ENCODE results near the genes MUC20 and SLC51A.

GRCh38 chr3:195644708-195645743, 61.3 kb upstream of the APOD start:
- PRO-cap: no peak

GRCh38 chr3:195720746-195721249, at the start of gene MUC20:
TSS of gene MUC20 (plus strand) at chr3:195720978.
- PRO-cap: no peak

DNA sequence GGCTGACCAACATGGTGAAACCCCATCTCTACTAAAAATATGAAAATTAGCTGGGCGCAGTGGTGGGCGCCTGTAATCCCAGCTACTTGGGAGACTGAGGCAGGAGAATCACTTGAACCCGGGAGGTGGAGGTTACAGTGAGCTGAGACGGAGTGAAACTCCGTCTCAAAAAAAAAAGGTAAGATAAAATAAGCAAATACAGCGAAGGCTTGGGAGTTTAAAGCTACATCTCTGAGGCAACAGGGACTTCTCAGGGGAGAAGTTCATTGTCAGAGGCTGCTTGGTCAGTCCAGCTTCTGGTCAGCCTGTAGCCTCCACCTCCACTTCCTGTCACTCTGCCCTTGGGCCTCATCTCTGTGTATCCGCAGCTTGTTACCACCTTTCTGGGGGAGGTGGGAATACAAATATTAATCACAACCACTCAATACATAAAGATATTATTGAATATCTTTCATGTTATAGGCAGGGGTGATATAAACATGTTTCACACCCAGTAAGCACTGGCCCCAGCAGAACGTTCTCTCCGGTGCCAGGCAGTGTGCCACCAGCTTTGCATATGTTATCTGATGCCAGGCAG, 6.5 kb downstream of the MUC20 start:
- PRO-cap: no peak

- PRO-cap: no peak
Observed at GRCh38 chr3:195848843-195849559, 37.3 kb upstream of the MUC4 start.

GRCh38 chr3:195909828-195910149, 1.4 kb upstream of the TNK2 start:
- PRO-cap: bidirectional peak, plus-strand start at chr3:195909922, minus-strand start at chr3:195909741

DNA sequence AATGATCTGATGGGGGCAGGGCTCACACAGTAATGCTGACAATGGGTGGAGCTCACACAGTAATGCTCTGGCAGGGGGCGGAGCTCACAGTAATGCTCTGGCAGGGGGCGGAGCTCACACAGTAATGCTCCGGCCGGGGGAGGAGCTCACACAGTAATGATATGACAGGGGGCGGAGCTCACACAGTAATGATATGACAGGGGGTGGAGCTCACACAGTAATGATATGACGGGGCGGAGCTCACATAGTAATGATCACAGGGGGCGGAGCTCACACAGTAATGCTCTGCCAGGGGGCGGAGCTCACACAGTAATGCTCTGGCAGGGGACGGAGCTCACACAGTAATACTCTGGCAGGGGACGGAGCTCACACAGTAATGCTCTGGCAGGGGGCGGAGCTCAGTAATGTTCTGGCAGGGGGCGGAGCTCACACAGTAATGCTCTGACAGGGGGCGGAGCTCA, 53.1 kb upstream of the TNK2 start:
- PRO-cap: no peak

GRCh38 chr3:196048810-196049946, 32.7 kb downstream of the TFRC start:
- PRO-cap: no peak

GRCh38 chr3:196063056-196063687, 18.7 kb downstream of the TFRC start:
- PRO-cap: no peak

GRCh38 chr3:196075012-196075450, 6.9 kb downstream of the TFRC start:
- PRO-cap: no peak

DNA sequence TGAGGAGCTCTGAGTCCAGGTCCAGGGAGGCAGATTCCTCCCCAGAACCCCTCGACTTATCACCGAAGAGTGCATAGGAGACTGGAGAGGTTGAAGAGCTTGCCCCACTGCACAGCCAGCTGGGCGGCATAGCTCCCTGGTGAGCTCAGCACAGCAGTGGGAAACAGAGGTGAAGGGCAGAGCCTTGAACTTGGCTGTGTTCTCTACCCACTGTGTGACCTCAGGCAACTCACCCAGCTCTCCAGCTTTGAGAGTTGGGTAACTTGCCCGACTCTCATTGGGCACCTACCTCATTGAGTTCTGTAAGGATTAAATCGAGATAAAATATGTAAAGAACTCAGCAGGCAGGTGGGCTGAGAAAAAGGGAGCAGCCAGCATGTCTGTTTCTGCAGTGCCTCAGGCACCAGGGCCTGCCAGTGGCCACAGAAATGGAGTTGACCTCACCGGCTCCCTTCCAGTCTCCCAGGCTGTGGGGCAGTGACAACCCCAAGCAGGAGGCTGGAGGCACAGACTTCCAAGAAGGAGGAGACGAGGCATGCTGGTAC, 54.1 kb upstream of the TFRC start:
- PRO-cap: no peak

DNA sequence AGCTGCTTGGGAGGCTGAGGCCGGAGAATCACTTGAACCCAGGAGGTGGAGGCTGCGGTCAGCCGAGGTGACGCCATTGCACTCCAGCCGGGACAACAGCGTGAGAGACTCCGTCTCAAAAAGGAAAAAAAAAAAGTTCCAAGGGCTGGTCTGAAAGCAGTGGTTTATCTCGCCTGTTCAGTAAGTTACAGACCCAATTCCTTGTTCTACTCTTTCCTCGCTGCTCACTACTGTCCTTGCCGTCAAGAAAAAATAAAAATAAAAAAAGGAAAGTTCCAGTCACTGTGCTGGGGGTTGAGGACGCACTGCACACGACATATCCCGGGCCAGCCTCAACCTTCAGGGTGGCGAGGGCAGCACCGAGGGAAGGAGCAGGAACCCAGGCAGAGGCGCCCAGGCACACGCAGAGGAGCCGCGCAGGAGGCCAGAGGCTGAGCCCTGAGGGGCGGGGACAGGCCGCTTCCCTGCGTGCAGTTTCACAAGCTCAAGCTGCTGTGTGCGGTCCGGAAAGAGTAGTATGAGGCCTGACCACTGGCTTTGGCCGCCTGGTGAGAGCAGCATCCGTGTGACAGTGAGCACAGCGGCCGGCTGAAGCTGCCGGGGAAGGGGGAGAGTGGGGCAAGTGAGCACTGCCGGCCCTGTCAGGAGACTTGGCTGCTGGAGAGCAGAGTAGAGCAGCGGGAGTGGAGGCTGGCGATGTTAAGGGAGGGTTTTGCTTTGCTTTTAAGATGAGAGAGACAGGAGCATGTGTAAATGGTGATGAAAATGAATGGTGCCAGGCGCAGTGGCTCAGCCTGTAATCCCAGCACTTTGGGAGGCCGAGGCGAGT, 8.8 kb downstream of the ZDHHC19 start:
- PRO-cap: no peak

DNA sequence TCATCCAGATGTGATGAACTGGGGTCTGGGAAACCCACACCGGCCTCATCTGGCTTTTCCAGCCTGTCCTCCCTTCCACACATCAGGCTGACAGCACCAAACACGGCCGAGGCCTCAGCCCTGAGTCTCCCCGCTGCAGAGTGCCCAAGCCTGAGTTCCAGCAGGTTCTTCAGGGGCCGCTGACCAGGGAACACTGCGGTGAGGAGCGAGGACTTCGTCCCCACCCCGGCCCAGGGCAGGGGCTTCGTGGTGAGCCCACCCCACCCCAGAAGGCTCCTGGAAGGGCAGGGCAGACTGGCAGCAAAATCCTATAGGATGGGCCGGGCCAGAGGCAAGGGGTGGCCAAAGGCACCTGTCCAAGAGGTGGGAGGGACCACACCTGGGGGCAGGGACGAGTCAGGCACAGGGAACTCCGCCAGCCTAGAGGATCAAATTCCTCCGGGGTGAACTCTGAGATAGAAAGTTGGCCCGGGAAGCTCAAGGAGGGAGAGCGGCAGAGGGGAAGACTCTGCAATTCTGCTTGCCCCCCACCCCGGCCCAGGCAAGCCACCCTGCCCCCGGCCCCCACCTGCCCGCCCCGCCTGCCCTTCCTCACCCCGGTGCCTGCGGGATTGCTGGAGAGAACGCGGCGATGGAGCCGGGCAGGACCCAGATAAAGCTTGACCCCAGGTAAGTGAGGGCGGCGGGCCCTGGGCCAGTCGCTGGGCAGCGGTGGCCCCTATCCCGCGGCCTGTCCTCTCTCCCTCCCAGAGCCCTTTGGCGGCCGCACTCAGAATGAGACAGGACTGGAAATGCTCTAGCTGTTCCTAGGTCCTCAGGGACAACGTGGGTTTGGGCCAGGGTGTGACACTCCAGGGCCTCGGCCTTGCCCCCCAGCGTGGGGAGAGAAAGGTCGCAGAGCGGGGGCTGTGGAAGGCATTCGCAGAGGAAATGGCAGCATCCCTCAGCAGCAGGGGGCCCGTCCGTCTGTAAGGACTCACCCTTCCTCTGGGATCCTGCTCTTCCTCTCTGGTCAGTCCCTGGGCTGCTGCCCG, at the start of gene SLC51A:
Gene SLC51A, plus strand, starts transcription at position 453 of the 1,034 bp plus-strand sequence.
- PRO-cap: no peak

DNA sequence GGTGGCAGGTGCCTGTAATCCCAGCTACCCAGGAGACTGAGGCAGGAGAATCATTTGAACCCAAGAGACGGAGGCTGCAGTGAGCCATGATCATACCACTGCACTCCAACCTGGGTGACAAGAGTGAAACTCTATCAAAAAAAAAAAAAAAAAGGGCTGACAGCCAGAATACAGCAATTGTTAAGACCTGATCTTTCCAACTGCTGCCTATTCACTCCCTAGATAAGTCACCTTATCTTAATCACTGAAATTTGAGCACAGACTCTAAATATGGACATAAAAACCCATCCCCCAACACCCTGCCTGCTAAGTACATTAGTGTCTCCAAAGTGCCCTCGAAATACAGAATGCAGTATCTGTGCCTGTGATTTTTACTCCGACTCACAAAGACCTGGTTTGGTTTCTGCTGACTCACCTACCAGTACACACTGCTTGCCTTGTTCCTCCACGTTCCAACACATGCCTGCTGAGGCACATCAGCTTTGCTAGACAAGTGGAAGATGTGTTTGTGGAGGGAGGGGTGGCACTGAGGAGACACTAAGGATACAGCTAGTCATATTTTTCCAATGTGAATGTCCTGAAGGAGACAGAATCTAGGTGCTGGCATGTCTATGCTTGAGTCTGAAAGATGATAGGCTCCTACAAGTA, 8.3 kb downstream of the PCYT1A start:
- PRO-cap: no peak

DNA sequence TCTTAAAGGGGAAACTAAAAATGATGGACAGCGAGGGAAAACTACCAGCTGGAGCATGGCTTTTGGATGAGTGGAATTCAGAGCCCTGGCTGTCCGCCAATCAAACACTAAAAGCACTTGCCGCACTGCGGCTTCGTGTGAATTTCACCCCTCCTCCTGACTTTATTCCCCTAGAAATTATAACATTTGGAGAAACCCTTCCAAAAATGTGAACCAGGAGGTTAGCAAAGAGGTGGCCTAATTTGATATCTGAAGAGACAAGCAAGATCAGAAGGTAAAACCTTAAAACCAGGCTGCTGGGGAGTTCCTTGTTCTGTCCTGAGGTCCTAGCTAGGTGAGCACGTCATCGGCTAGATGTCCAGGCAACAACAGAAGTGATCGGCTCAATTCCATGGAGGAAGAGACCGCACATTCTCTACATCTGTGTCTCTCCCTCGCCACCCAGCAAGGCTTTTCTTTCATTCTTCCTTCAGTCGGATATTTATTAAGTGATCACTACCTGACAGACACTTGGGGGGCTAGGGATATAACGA, 1.7 kb downstream of the TM4SF19 start:
- PRO-cap: no peak

GRCh38 chr3:196396942-196397654, 35.1 kb downstream of the UBXN7 start:
- PRO-cap: no peak

- PRO-cap: no peak
Observed at GRCh38 chr3:196563833-196564478, 4.4 kb downstream of the WDR53 start.

GRCh38 chr3:196598296-196598842, 29.9 kb downstream of the FBXO45 start:
- PRO-cap: no peak

GRCh38 chr3:196620026-196620752, 19.3 kb upstream of the NRROS start:
- PRO-cap: no peak

DNA sequence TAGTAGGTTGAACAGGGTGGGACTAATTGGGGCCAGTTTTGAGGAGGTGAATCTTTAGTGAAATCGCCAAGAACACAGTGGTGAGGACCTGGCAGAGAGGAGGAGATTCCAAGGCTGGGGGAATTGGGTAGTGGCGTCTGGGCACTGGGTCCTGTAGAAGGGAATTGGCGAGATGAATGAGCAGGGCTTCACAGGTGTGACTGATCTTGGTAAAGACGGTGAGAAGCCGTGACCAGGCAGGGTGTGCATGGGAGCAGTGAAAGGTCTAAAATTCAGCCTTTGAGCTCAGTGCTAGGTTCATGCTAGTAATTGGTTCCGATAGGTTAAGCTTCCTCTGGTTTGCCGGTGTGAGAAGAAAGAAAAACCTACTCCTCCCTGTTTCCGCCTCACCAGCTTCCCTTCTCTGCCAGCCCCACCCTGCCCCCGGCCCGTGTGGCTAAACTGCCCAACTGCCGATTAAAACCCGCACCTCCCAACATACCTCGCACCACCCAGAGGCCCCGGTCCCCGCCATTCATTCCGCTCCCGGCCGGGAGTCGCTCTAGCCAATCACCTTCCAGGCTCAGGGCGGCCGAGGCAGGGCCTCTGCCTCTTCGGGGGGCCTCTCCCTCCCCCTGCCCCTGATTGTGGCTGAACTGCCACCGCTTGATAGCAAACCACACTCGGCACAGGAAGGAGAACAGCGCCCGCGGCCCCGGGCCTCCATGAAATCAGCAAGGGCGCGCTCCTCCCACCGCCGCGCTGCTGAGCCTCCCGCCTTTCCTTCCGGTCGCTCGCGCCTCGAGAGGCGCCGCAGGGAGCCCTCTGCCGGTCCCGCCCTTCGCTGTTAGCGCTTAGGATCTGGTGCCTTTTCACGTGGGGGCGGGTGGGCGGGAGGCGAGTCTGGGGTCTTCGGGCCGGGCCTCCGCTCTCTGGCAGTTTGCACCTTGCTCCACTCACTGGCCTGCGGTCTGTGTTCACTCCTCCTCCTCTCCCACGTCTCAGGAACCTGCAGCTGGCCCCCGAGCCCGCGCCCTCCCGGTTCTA, 7.3 kb upstream of the NRROS start:
- PRO-cap: bidirectional peak, plus-strand start at position 772 of the sequence, minus-strand start at position 712 of the sequence

DNA sequence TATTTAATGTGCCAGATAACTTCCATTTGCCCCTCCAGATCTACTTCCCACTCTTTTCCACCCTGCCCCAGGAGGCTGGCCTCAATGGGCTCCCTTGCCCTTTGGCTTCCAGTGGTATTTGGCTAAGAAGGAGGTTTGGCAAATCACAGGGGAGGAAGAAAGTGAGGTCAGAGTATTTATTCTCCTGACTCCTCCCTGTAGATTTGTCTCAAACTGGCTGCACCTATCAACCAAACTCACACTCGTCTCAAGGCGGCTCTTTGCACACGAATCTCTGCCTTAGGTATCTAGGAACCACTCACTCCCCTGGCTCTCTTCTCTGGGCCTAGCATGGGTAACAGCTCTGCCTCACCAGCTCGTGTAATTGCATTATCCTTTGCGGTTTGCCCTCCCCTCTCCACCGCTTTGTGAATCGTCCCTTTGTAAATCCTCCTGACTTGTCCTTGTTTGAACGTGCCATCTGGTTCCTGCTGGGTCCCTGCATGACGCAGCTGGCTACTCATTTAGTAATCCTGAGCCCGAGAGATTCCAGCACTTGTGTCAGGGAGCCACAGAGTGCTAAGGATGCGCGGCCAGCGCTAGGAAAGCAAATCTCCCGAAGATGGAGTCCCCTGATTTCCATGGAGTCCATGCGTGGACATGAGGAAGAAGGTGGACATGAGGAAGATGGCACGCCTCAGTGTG, 26.5 kb downstream of the NRROS start:
- PRO-cap: no peak